Pericardium fibroblast (primary cell): ENCODE measurements around the genes PPP2R2D and DPYSL4.

- RAMPAGE, long total RNA = no peak
Measured at GRCh38 chr10:131676736-131677167, 224.1 kb upstream of the PPP2R2D start.

GRCh38 chr10:131841038-131841406 lies 59.8 kb upstream of the PPP2R2D start:
- RAMPAGE, long total RNA = no peak

DNA sequence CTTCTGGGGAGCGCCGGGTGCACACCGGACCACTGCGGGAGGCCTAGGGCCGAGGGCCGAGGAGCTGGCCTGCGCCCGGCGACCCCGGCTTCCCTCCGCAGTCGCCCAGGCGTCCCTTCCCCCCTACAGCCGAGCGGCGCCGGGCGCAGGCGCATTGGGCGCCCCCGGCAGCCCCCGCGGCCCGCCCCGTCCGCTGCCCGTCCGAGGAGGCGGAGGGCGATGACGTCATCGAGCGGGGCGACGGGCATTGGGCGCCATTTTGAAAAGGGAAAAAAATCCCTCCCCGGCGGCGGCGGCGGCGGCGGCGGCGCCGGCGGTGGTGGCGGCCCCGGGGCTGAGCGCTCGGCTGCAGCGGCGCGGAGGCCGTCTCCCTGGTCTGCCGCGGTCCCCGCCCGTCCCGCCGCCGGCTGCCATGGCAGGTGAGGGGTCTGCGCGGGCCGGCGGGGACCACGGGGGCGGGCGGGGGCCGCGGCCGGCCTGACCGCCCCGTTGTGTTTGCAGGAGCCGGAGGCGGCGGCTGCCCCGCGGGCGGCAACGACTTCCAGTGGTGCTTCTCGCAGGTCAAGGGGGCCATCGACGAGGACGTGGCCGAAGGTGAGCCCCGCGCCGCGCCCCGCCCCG lies at the start of gene PPP2R2D:
Gene PPP2R2D (plus strand): TSS at position 272 of the 621 bp plus-strand sequence.
- RAMPAGE, long total RNA = start-site peak on the plus strand centred at position 475 of the sequence, 183 bp wide, 7 and 16 reads in 2 replicates

DNA sequence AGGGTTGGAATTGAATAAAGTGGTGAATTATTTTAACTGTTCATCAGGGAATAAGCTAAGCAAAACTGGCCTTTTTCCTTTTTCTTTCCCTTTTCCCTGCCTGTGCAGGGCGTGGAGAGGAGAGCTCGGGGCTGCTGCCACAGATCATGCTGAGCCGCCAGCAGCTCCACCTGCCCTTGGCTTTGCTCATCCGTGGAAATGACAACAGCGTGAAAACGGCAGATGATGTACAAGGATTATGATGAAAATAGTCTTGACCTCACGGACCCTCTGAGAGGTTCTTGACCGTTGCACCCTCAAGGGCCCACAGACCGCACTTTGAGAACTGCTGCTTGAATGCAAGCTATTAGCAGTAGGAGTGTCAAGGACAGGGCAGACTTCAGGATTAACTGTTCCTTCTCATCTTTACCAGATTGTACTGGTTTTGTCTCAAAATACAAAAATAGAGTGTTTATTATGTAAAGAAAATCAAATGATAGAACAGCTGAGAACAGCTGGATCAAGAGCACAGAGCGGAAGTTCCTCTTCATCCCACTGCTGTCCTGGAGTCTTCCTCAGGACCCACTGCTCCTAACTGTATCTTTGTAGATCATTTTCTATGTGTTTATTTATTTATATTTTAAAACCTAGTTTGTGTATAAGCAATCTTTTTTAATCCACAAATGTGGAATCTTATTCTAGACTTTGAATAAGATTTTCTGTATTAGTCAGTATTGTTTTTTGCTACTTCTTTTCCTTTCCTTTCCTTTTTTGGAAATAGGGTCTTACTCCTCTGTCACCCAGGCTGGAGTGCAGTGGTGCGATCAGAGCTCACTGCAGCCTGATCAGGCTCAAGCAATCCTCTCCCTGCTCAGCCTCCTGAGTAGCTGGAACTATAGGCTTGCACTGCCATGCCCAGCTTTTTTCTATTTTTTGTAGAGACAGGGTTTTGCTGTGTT lies 10.9 kb downstream of the PPP2R2D start:
- RAMPAGE, long total RNA = no peak

GRCh38 chr10:131981176-131981661 lies 504 bp downstream of the BNIP3 start:
- RAMPAGE, long total RNA = no peak

DNA sequence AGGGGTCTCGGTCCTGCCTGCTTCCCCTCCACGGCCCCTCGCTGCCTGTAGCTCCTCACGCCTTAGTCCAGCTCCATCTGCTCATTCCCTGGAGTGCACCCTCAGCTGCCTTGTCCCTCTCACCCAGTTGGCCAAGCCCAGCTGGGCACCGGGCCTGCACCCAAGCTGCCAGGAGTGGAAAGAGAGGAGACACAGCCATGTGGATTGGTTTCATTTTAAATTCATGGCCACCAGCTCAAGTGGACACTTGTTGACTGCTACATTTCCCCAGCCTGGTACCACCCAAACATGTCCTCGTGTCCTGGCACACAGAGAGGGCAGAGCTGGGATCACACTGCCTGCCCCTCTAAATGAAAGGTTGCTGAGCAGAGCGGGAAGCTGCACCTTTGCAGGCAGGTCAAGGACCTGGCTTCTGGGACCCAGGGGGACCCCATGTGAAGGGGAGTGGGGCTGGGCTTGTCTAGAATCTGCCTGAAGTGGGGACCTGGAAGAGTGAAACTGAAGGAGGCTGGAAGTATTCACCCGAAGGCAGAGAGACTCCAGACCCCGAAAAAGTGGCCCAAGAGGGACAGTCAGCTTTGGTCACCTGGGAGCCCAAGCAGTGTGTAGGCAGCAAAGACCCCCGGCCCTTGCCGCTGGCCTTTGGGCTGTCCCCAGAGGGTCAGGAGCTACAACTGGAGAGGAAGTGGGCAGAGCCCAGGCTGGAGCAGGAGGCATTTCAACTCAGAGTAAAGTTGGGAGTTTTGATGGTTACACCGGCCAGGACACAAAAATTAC lies 15.0 kb upstream of the BNIP3 start:
- RAMPAGE, long total RNA = no peak

GRCh38 chr10:132142832-132143110 lies 44.0 kb upstream of the DPYSL4 start:
- RAMPAGE, long total RNA = no peak

DNA sequence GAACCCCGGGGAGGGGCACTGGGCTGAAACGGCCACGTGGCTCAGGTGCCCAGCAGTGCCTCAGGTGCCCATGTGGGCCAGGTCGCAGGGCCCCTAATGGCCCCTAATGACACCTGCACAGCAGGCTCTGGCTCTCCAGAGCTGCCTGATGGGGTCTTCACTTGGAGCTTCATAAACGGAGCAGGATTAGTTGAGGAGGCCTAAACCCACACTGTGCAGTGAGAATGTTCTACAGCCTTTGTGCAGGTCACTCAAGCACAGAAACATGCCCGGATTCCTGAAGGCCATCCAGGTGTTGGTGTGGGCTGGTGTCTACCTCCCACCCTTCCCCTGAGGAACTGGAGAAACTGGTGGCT lies 32.8 kb upstream of the DPYSL4 start:
- RAMPAGE, long total RNA = no peak

GRCh38 chr10:132186543-132187112 lies at the start of gene DPYSL4:
Gene DPYSL4 (plus strand): TSS chr10:132186948.
- RAMPAGE, long total RNA = no peak

GRCh38 chr10:132347752-132348486 lies 15.9 kb downstream of the LRRC27 start:
- RAMPAGE, long total RNA = no peak

- RAMPAGE, long total RNA = no peak
Measured at GRCh38 chr10:132351252-132351722, 19.3 kb downstream of the LRRC27 start.

GRCh38 chr10:132444681-132445436 lies 47.9 kb downstream of the PWWP2B start:
- RAMPAGE, long total RNA = no peak

GRCh38 chr10:132448203-132449133 lies 51.5 kb downstream of the PWWP2B start:
- RAMPAGE, long total RNA = no peak

GRCh38 chr10:132461254-132462268 lies 64.6 kb downstream of the PWWP2B start:
- RAMPAGE, long total RNA = no peak

DNA sequence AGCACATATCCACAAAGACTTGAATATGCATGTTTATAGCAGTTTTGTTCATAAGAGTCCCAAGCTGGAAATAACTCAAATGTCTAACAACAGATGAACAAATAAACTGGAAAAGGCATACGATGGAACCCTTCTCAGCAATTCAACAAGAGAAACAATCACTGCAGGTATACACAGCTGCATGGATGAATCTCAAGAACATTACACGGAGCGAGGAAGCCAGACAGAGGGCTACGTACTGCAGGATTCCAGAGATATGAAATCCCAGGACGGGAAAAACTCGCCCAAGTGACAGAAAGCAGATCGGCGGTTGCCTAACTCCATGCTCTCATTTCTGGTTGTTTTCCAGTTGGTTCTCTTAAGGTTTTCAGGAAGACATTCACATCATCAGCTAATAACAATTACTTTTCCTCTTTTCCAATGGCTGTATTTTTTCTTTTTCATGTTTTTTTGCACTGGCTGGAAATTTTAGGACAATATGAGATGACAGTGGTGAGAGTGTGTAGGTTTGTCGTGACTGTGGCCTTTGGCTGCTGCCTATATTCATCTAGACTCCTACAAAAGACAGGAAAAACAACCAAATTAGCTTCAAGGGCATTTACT lies 25.9 kb upstream of the INPP5A start:
- RAMPAGE, long total RNA = no peak

- RAMPAGE, long total RNA = no peak
Measured at GRCh38 chr10:132517878-132519014, 19.3 kb upstream of the INPP5A start.

- RAMPAGE, long total RNA = no peak
Measured at GRCh38 chr10:132545535-132546111, 8.0 kb downstream of the INPP5A start.

DNA sequence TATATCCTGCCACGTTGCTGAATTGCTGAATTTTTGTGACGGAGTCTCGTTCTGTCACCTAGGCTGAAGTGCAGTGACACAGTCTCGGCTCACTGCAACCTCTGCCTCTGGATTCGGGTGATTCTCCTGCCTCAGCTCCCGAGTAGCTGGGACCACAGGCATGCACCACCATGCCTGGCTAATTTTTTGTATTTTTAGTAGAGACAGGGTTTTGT lies 64.6 kb downstream of the INPP5A start:
- RAMPAGE, long total RNA = no peak

- RAMPAGE, long total RNA = no peak
Measured at GRCh38 chr10:132655211-132655751, 117.7 kb downstream of the INPP5A start.

GRCh38 chr10:132732557-132733111 lies 53.3 kb downstream of the NKX6-2 start:
- RAMPAGE, long total RNA = no peak